CD14-positive monocyte (primary cell): ENCODE results near the genes TENT4A, MARCHF6 and TRIO.

- CAGE, long polyA plus RNA = no peak
Measured at GRCh38 chr5:6711936-6712830, 1.0 kb upstream of the TENT4A start.

DNA sequence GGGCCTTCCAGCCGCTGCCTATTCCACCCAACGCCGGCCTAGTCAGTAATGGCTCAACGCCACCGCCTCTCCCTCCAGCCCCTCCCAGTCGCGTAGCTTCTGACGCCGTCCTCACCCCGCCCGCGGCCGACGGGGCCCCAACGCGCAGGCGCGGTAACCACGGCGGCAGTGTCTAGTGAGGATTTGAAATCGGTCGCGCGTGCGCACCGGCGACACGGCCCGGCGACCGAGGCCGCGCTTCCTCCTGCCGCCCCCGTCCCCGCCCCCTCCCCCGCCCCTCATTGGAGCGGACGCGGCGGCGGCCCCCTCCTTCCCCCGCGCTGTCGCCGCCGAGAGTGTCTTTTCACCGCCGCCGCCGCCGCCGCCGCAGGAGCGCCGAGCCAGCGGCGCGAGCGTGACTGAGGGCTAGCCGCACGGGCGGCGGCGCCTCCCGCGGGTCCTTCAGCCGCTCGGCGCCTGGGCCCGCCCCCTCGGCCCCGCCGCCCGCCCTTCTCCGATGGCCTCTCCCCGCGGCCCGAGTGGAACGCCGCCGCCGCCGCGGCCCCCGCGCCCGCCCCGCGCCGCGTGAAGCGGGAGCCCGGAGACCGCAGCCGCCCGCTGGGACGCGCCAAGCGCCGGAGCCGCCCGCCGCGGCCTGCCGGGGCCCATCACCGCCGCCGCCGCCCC is at the start of gene TENT4A:
Gene TENT4A (plus strand): TSS at position 310 of the 666 bp plus-strand sequence.
- CAGE, long polyA plus RNA = no peak

DNA sequence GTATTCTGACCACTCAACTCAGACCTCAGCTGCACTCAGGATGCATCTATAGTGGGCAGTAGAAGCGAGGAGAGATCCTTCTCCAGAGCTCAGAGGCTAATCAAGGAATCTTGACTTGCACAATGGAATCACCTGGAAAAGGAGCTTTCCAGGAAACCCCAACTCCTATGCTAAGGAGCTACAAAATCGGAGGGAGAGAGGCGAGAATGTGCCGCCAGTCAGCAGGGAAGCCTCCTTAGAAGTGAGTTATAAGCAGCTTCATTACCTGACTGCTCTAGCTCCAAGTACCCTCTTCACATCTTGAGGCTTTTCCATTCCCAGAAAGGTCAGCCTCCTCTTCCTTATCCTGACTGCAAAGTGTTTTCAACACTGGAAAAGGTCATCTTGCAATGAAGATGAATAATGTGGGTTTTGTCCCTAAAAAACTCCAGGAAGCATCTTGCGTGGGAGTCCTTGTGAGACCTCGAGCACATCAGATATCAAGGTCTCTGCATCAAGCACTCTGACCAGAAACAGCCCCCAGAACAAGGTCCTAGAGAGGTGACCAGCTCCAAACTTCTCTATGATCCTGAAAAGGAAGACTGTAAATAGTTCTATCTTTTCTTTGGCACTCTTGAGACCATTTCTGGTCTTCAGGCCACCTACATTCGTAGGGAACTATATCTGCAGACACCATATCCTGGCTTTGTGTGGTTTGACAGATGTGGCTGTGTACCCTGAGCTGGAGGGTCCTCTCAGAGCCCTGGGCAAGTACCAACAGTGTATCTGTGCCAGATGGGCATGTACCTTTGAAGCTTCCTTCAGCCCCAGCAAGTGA is 15.0 kb downstream of the SEMA5A start:
- CAGE, long polyA plus RNA = no peak

GRCh38 chr5:10288460-10289298 is 19.0 kb downstream of the CMBL start:
- CAGE, long polyA plus RNA = no peak

GRCh38 chr5:10306361-10307271 is 1.1 kb downstream of the CMBL start:
- CAGE, long polyA plus RNA = no peak

DNA sequence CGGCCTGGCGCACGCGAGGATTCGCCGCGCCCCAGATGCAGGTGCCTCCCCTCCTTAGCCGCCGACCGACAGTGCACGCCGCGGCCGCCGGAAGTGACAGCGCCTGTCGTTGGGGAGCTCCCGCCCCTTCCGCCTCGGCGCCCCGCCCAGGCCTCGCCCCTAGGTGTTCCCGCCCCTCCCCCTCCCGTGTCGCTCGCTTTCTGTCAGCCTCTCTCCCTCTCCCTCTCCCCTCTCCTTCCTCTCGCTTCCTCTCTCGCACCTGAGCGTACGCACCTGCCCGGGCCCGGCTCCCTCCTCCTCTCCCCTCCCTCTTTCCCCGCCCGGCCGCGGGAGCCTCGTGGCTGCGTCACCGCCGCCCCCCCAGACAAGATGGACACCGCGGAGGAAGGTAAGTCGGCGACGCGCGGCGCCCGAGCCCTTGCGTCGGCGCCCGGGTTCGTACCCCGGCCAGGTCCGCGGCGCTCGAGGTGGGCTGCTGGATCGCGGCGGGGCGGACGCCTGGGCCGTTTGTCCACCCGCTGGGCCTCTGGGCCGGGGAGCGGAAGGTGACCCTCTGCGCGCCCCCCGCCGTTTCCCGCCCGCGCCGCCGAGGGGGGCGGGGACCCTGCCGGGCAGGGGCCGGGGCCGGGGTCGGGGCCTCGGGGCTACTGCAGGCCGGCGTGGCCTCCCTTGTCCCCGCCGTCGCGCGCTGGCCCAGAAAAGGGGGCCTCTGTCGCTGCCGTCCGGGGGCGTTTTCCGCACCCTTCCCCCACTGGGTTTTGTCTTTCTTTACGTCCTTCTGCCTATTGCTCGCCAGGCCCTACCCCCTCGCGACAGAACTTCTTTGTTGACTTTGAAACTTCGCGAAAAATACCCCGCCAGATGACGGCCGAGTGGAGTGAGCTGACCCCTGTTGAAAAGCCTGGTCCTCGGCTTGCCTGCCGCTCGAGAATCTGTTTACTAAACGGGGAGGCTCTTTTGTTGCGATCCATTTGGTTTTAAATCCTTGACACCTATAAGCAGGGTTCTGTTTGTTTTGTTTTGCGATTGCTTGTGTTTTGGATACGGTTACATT is at the start of gene MARCHF6:
Gene MARCHF6 (plus strand): TSS at position 166 of the 1,054 bp plus-strand sequence.
- CAGE, long polyA plus RNA = start-site peak on the plus strand centred at position 206 of the sequence, 68 bp wide, 137 and 153 reads in 2 replicates

DNA sequence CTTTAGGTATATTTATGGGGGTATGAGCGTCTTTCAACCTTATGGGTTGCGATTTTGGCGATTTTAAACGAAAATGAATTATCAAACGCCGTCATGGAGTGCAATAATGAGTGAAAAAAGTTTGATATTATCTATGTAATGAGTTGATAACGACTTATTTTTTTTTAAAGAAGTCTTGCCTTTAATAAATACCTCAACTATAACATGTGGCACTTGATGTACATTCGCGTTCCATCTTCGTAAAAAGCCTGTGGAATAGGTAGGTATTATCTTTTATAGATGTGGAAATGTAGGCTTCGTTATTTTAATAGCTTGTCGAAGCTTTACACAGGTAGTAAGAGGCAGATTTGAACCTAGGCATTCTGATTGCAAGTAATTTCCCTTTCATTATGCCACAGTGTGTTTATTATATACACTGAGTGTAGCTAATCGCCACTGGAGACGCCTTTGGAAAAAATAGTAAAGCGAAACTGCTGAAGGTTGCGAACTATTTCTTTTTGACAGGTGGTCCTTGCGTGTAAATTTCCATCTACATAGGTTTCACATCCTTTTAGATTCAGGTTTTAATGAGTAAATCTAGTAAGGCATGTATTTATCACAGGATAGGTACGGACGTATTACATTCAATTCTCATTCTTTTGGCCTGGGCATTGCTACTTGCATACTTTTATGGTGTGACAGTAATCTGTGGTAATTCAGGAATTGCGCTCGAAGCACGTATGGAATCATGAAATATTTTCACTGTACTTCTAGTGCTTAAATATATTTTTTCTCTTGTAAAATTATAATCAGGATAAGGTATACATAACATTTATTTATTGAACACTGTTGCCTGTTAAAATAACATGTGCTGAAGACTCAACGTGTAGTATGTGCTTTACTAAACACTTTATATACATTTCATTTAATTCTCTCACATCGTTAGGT is 1.6 kb downstream of the MARCHF6 start:
- CAGE, long polyA plus RNA = no peak

DNA sequence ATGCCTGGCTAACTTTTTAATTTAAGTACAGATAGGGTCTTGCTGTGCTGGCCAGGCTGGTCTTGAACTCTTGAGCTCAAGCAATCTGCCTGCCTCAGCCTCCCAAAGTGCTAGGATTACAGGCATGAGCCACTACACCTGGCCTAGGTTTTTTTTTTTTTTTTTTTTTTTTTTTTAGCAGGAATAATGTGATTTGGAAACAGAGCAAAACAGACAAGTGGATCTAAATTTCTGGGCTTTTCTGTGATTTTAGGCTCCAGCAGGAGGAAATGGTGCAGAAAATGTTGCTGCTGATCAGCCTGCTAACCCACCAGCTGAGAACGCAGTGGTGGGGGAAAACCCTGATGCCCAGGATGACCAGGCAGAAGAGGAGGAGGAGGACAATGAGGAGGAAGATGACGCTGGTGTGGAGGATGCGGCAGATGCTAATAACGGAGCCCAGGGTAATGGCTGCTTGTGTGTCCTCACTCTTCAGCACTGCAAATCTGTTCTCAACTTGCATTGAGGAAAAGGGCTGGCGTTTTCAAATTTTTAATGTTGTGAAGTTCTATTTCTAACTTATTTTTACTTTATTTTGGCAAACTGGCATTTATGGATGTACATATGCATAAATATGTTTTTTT is 37.9 kb downstream of the MARCHF6 start:
- CAGE, long polyA plus RNA = no peak

DNA sequence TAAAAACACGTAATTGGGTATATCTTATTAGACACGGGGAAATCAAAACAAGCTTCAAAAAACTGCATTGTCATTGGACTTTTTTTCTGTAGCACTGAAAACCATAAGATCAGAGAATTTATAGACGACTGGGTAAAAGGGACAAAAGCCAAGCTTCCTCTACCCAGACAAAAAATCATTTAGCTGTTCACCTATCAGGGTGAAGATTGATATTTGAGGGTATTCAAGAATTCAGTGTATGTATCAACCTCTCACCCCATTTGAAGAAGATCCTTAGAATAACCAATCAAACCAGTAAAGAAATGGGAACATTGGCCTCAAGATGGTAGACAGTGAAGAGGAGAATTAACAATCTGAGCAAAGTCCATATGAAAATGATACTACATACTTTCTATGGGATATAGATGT is 19.3 kb upstream of the ROPN1L start:
- CAGE, long polyA plus RNA = no peak

- CAGE, long polyA plus RNA = no peak
Measured at GRCh38 chr5:10440907-10441618, 616 bp upstream of the ROPN1L start.

- CAGE, long polyA plus RNA = no peak
Measured at GRCh38 chr5:10627147-10628316, 63.7 kb downstream of the ANKRD33B start.

GRCh38 chr5:10734080-10734545 is 26.9 kb downstream of the DAP start:
- CAGE, long polyA plus RNA = no peak

DNA sequence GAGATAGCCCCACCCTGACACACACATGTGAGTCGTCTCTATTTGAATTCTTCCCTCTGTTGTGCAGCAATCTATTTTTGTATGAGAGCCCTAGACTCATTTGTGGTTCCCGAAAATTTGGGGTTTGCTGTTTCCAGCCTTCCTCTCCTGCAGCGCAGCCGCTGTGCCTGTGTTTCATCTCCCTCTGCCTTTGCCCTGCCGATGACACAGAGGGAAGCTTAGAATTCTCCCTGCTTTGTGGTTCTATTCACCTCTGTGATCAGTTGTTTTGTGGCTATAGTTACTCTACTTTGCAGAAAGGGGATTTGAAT is 95.7 kb upstream of the DAP start:
- CAGE, long polyA plus RNA = no peak

DNA sequence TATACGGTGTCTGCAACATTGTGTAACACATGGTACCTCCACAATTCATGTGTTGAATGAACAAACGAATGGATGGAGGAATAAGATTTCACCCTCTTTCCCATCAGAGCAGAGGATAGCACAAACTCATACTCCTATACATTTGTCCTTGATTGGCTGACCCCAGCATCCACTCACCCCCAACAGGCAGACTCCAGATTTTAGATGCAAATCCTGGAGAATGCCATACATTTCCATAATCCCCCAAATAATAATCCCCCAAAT is 355.0 kb downstream of the CTNND2 start:
- CAGE, long polyA plus RNA = no peak

GRCh38 chr5:14035784-14036534 is 91.5 kb upstream of the DNAH5 start:
- CAGE, long polyA plus RNA = no peak

DNA sequence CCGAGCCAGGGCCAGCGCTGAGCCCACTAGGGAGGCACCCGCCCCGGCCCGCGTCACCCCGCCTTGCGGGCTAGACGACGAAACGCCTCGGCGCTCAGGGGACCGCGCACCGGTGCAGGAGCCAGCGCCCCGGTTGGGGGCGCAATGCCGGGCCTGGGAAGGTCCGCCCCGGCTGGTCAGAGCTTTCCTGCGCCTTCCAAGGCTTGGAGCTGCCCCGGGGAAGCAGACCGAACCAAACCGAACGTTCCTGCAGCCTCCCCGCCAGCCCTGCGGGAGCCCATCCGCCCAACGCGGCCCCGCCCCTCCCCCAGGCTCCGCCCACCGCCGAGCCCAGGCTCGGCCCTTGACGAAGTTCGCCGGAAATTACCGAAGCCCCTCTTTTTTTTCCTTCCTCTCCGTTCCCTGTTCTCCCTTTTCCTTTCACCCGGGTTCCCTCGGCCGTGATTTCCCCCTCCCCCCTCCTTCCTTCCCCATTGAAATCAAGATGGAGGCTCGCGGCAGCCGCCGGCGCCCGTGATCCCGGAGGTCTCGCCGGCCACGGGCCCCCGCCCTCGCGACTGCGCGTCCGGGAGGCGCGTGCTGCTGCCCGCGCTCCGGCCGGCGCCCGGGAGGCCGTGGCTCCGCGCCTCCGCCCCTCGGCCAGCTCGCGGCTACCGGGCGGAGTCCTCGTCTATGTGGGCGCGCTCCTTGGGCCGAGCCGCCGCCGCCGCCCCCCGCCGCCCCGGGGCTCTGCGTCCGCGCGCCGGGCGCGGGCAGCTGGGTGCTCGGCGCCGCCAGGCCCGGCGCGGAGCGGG is at the start of gene TRIO:
Gene TRIO (plus strand): TSS at position 473 of the 794 bp plus-strand sequence.
- CAGE, long polyA plus RNA = no peak

DNA sequence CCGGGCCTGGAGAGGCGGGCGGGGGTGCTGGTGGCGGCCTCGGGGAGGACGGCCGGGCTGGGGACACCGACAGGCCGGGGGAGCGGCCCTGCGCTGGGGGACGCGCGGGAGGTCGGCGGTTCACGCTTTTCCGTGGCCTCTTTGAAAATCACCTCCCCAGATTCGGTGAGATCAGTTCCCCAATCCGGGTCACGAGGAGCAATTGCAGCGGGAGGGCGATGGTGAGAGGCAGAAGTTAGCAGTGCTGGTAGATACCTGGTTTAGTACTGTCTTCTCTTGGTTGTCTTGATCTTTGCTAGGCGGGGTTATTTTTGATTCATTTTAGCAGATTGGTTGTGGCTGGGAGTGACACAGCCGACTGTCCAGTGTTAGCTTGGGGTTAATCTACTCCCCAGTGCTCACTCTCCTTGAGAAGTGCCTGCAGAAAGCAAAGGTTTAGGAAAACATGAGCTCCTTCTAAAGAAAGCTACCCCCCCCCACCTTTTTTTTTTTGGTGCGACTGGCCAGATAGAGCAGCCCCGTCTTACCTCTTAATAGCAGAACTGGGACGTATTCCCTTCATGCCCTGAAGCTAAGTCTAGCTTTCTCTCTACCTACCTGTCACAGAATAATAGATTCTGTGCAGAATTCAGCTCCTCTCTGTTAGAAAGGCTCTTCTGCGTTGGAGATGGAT is 2.0 kb downstream of the TRIO start:
- CAGE, long polyA plus RNA = no peak

DNA sequence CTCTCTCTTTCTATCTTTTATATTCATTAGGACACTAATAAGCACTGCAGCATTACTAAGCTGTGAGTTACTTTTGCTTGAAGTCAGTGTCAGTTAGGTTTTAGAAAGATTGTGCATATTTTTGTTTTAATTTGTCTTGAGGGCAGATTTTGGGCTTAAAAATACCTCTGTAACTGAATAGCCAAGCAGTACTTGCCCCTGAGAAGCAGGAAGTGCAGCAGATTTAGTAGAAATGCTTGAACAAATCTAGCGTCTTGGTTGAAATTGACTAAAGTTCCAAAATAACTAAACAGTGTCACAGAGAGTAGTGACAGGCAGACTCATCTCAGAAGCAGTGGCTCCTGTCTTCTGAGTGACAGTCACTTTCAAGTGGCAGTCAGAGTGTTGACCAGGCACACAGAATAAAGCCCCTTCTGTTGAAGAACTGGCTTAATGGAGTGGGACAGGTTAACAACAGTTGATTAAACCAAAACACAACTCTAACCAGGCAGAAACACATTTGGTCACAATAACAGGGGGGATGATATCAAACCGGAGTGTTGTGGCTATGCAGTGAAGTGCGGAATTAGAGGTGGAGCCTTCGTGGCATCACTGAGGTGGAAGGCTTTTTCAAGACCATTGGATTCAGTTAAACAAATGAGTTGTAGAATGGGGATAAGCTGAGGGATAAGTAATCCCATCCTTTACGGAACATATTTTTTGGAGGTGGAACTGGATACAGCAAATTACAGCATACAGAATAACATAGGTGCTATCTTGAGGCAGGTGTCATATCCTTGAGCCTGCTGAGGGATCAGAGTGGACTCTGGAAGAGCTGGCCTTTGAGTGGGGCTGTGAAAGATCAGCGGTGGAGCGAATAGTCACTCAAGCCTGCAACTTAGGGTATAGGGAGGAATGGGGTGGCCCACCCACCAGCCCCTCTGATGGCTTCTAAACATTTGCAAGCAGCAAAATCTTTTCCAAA is 29.2 kb downstream of the TRIO start:
- CAGE, long polyA plus RNA = no peak

DNA sequence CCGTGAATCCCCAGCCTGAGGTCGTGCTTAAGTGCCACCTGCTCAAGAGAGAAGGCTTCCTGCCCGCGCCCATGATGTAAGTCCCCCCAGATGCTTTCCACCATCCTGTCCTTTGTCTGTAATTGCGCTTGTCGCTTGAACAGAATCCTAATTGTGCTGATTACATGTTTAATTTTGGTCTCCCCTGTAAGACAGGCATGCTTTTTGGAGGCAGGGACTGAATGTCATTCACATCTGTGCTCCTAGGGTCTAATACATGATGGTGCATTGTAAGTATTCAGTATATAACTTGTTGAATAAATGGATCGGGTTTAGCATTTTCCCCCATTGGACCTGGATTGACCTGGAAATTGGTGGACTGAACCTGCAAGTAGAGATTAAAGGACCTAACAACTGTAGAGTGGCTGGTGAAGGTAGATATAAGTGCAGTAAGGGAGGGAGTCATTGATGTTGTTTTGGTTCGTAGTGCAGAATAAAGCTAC is 57.2 kb downstream of the TRIO start:
- CAGE, long polyA plus RNA = no peak

- CAGE, long polyA plus RNA = no peak
Measured at GRCh38 chr5:14209574-14210239, 66.6 kb downstream of the TRIO start.